Astrocyte (in vitro differentiated cells and primary cell): ENCODE measurements around the genes SFTA2, MUCL3 and PRRC2A.

DNA sequence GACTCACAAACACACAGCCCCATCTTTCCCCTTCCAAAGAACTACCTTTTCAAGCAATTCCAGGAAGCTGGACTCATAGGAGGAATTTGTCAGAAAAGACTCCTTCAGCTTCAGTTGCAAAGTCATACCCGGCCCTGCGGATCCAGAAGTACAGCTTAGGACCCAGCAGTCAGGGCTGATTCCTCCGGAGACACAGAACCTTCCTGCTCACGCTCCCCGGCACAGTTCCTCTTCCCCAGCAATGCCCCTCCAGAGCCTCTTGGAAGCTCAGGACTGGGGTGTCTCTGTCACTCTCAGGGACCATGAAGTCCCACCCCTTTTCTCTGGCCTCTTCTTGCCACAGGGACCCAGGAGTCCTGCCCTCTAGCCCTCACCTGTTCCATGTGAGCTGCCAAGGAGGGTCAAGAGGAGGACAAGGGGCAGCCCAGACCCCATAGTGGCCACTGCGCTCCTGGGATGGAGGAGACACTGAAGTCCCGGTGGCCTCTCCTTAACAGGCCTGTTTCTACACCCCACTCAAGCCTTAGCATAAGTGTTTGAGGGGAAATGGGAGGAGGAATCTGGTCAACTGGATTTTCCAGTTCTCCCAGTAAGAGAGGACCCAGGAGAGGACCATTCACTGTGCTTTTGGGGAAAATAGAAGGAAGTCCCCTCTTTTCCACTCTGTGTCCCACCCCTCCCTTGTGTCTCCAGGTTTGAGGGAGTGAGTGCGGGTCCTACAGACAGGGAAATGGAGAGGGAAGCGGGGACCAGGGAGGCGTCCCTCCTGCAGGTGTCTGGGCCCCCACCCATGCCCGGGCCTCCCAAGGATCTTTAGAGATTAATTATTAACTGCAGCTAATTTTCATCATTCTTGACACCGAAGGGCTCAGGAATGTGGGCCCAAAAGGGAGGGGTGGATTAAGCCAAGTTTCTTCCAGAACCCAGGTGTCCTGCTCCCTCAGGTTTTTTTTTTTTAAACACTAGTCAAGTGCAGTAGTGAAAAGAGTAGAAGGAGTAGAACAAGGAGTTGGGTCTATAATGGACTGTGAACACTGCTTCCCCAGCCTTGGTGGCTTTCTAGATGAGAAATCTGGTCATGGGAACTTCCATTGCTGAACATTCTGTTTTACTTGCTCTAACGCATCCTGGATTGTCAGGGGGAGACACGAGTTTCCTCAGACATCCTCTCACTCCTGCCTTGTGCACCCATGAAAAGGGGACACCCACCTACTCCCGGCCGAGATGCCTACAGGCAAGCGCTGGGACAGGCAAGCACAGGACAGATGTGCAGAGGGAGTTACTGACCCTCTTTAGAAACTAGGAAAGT is at the start of gene SFTA2:
SFTA2 (minus strand) TSS at position 509 of the 1,309 bp plus-strand sequence.
- PRO-cap: no peak
- RRBS, 2 experiments: 76 to 84% methylated on average over 3 of the region's 17 CpGs

GRCh38 chr6:30940321-30941136 is at the start of gene MUCL3:
Gene MUCL3 (plus strand): TSS chr6:30940973.
- PRO-cap: no peak
- RRBS, 2 experiments: no CpG with 5 or more reads among the region's 19 CpGs

- PRO-cap: no peak
- RRBS, 2 experiments: no CpG with 5 or more reads among the region's 13 CpGs
Measured at GRCh38 chr6:30981908-30982602, 1.5 kb upstream of the MUC21 start.

DNA sequence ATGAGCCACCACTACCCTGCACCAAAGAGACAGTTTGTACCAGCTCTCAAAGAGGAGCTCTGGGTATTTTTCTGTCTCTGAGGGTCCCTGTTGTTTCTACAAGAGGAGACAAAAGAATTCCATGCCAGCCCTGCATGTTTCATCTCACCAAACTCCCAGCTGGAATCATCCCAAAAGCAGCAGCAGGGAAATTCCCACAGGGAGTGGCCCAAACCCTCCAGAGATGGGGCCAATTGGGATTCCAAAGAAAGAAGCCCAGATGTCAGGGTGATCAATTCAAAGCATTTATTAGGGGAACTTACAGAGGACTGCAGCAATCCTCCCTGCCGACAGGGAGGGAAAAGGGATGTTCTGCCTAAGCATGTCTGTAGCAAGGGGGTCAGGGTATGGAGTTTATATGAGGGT is 47.2 kb downstream of the MUC22 start:
- PRO-cap: no peak
- RRBS, 2 experiments: no CpG with 5 or more reads among the region's 1 CpG

GRCh38 chr6:31138120-31138534 is 739 bp downstream of the PSORS1C2 start:
- PRO-cap: no peak
- RRBS, 2 experiments: no CpG with 5 or more reads among the region's 11 CpGs

DNA sequence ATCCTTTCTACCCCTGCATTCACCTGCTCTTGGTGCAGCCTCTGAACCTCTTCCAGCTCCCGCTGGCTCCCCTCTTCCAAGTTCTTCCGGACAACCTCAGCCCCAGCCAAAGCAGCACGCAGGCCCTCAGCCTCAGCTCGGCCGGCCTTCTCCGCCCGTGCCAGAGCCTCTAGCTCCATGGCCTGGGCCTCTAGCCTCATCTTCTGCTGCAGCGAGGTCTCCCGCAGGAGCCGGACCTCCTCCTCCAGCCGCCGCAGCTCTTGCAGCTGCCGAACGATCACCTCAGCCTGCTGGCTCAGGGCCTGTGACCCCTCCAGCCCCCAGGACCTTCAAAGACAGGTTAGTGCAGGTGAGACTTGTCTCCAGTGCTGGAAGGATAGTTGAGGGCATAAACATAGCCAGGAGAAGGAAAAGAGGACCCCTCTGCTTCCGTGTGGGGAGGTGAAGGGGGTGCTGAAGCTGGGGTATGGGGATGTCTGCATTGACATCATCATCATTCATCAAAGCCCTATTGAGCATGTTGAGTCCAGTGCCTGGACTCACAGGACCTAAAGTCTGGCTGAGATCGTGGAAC is 3.0 kb downstream of the CCHCR1 start:
- PRO-cap: no peak
- RRBS, 2 experiments: no CpG with 5 or more reads among the region's 16 CpGs

- PRO-cap: no peak
- RRBS, 2 experiments: 10% methylated on average over 6 of the region's 30 CpGs; no CpG with 5 or more reads in 1 of the 2 experiments
Measured at GRCh38 chr6:31158992-31159826, 820 bp downstream of the TCF19 start.

- PRO-cap: no peak
- RRBS, 2 experiments: no CpG with 5 or more reads among the region's 5 CpGs
Measured at GRCh38 chr6:31175778-31176329, 5.4 kb upstream of the POU5F1 start.

GRCh38 chr6:31266932-31267565 is 4.8 kb downstream of the HLA-C start:
- PRO-cap: no peak
- RRBS, 2 experiments: no CpG with 5 or more reads among the region's 7 CpGs

- PRO-cap: no peak
- RRBS, 2 experiments: no CpG with 5 or more reads among the region's 8 CpGs
Measured at GRCh38 chr6:31350991-31351640, 5.9 kb downstream of the HLA-B start.

GRCh38 chr6:31404724-31405196 is 1.4 kb downstream of the MICA start:
- PRO-cap: no peak
- RRBS, 2 experiments: no CpG with 5 or more reads among the region's 5 CpGs

- PRO-cap: no peak
- RRBS, 2 experiments: no CpG with 5 or more reads among the region's 6 CpGs
Measured at GRCh38 chr6:31464156-31464797, 33.7 kb upstream of the MICB start.

GRCh38 chr6:31495052-31495610 is 2.8 kb upstream of the MICB start:
- PRO-cap: no peak
- RRBS, 2 experiments: no CpG with 5 or more reads among the region's 7 CpGs

DNA sequence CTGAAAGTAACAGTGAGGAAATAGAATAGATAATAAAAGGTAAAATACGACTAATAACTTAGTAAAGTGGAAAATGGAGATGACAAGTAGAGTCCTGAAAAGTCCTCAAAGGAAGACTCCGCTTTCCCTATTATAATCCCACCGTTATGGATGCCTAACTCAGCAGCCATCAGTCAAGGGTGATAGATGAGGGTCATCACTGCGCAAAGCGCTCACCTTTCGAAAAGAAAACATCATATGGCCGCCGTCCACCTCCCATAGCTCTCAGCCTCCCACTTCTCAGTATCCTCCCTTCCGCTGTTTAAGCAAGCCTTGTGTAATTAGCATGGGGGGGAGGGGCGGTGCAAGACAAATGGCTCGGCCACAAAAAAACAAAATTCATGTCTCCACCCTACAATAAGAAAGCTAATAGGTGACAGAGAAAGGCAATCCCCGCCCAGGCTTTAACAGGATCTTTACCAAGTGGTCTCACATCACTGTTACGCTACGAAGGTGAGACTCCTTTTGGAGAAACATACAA is 806 bp downstream of the DDX39B start:
- PRO-cap: bidirectional peak, plus-strand start at position 282 of the sequence, minus-strand start at position 242 of the sequence
- RRBS, 2 experiments: no CpG with 5 or more reads among the region's 14 CpGs

- PRO-cap: no peak
- RRBS, 2 experiments: no CpG with 5 or more reads among the region's 8 CpGs
Measured at GRCh38 chr6:31561694-31562526, 10.2 kb upstream of the LTA start.

GRCh38 chr6:31580536-31581204 is 1.6 kb downstream of the LTB start:
- PRO-cap: bidirectional peak, plus-strand start at chr6:31581085, minus-strand start at chr6:31580955
- RRBS, 2 experiments: 1 to 3% methylated on average over 22 of the region's 62 CpGs

GRCh38 chr6:31585432-31585919 is 601 bp upstream of the LST1 start:
- PRO-cap: no peak
- RRBS, 2 experiments: no CpG with 5 or more reads among the region's 3 CpGs

DNA sequence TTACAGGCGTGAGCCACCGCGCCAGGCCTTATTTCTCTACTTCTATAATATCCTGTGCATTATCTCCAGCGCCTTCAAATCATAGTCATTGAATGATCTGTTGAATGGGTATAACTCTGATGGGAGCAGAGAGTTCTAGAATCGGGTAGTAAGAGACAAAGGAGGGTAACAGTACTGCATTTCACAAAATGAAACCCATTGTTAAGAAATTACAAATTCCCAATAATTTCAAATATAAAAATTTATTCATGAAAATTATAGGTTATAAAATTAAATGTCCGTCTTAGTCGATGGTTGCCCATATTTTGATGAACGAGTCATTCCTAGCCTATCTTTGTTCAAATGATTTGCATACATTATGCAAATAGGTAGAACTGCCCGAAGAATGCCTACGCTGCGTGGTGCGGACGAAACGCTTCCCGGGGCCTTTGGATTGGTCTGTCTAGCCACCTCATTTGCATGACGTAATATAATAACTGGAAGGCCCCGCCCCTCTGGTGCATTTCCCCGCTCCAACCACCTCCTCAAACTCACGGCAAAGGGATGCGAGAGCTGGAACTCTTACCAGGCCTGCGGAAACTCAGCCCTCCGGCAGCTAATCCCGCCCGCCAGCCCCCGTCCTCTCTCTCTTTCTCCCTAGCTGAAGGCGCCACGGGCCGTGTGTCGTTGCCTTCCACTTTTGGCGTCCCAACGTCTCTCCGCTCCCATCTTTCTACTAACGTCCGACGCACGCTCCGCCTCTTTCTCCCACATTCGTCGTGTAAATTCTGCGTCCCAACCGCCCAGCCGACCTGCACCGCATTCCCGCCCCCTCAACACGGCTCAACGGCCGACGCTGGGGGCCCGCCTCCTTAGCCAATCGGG is 659 bp upstream of the PRRC2A start:
- PRO-cap: unidirectional peak, minus-strand start at position 155 of the sequence; bidirectional peak, plus-strand start at position 503 of the sequence, minus-strand start at position 310 of the sequence; bidirectional peak, plus-strand start outside the sequence, minus-strand start at position 762 of the sequence
- RRBS, 2 experiments: no CpG with 5 or more reads among the region's 50 CpGs

GRCh38 chr6:31620488-31621125 is at the start of gene PRRC2A:
Gene PRRC2A (plus strand): TSS chr6:31620715.
- PRO-cap: bidirectional peak, plus-strand start at chr6:31620715, minus-strand start at chr6:31620385; bidirectional peak, plus-strand start at chr6:31621063, minus-strand start at chr6:31620966
- RRBS, 2 experiments: 1 to 4% methylated on average over 30 to 34 of the region's 57 CpGs

DNA sequence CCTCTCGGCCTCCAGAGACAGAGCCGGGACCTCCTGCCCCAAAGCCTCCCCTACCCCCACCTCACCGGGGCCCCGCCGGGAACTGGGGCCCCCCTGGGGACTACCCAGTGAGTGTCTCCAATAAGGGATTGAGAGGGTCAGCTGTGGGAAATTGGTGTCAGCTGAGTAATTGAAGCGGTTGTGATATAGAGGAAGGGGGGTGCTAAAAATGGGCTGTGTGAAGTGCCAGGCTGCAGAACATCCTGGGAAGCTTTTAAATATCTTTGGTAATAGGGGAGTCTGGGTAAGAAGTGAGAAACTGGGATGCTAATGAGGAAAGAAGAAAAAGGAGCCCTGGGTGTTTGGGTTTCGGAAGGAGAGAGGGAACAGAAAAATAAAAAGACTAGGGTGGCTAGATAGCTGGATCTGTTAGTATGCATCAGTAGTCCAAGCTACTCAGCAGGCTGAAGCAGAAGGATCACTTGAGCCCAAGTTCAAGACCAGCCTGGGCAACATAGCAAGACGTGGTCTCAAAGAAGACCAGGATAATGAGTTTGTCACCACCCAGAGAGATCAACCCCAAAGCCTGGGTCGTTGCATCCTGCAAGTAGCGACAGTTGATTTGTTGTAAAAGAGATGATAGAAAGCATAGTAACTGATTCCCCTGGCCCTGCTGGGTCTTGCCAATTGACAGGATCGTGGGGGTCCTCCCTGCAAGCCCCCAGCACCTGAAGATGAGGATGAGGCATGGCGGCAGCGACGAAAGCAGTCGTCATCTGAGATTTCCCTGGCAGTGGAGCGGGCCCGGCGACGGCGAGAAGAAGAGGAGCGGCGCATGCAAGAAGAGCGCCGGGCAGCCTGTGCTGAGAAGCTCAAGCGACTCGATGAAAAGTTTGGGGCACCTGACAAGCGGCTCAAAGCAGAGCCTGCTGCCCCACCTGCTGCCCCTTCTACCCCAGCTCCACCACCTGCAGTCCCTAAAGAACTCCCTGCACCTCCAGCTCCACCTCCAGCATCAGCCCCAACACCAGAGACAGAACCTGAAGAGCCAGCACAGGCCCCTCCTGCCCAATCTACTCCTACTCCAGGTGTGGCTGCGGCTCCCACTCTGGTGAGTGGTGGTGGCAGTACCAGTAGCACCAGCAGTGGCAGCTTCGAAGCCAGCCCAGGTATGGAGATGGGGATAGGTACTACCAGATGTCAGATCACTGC is 7.0 kb downstream of the PRRC2A start:
- PRO-cap: no peak
- RRBS, 2 experiments: 98 to 99% methylated on average over 6 to 7 of the region's 29 CpGs